OCI-LY7 (cell line): ENCODE measurements around a stretch of chr20.

- PRO-cap, result no peak
- RAMPAGE, long total RNA, result no peak
Observed at GRCh38 chr20:5547420-5548254, 63.2 kb downstream of the GPCPD1 start.

DNA sequence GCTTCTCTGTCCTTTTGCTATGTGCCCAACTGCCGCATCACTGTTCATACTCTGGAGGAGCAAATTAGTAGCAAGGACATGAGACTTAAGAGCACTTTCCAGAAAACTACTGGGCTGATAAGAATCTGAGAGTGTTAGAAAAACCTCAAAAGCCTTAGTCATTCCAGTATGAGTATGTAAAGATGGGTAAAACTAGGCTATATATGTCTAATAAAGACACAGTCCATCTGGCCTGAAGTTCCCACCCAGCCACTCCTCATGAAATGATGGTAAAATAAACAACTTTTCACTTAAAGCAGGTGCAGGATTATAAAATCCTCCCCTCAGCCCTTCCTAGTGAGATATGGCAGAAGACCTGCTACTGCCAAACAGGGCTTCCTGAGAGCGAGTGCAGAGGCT, 30.7 kb downstream of the SHLD1 start:
- PRO-cap, result no peak
- RAMPAGE, long total RNA, result no peak

GRCh38 chr20:5782081-5782503, 31.9 kb downstream of the SHLD1 start:
- PRO-cap, result no peak
- RAMPAGE, long total RNA, result no peak

DNA sequence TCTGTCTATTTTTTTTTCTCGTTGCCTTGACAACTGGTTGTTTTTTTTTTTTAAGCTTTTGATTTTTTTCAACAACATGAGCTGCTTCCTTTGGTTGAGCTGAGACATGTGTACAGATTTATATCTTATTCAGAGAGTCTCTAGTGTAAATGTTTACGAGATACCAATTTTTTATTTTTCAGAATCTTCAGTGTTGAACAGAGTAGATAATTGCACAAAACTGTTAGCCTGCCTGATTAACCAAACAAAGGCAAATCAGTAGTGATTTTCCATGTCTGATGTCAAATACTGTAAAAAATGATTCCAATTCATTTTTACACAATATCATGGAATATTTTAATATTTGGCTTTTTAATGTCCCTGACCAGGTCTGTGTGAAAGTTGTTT, 75.3 kb upstream of the CHGB start:
- PRO-cap, result no peak
- RAMPAGE, long total RNA, result no peak

DNA sequence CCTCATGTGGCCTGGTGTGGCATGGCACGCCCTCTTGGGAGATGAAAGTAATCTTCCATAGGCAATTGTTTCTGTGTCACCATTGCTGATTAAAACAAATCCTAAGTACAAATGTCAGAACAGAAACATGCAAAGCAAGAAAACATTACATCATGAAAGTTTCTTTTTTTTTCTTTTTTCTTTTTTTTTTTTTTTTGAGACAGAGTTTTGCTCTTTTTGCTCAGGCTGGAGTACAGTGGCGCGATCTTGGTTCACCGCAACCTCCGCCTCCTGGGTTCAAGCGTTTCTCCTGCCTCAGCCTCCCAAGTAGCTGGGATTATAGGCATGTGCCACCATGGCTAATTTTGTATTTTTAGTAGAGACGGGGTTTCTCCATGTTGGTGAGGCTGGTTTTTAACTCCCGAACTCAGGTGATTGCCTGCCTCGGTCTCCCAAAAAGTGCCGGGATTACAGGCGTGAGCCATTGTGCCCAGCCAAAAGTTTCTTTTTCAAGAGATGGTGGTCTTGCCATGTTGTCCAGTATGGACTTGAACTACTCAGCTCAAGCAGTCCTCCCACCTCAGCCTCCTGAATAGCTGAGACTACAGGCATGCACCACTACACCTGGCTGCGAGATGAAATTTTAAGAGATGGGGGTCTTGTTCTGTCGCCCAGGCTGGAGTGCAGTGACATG, 8.8 kb upstream of the CRLS1 start:
- PRO-cap, result no peak
- RAMPAGE, long total RNA, result no peak

DNA sequence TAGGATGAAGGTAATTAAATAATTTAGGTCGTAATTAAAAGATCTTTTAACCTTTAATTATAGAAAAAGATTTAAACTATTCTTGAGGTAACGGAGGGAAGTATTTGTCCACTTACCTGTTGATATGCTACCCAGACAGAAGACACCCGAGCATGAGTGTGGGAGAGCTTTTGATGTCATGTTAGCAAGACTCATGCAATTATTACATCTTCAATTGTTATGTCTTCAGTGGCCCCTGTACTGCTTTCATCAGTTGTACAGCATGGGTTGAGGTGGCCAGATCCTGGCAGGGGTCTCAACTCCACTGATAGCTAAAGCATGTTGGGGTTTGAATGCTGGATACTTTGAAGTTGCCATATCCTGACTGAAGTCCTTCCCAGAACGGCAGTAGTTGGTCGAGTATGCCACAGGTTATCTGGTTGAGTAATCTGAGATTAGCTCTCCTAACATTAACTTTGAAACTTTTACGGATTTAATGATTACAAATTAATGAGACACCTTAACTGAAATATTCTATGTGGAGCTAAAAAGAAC, 1.1 kb downstream of the CRLS1 start:
- PRO-cap, result no peak
- RAMPAGE, long total RNA, result no peak

DNA sequence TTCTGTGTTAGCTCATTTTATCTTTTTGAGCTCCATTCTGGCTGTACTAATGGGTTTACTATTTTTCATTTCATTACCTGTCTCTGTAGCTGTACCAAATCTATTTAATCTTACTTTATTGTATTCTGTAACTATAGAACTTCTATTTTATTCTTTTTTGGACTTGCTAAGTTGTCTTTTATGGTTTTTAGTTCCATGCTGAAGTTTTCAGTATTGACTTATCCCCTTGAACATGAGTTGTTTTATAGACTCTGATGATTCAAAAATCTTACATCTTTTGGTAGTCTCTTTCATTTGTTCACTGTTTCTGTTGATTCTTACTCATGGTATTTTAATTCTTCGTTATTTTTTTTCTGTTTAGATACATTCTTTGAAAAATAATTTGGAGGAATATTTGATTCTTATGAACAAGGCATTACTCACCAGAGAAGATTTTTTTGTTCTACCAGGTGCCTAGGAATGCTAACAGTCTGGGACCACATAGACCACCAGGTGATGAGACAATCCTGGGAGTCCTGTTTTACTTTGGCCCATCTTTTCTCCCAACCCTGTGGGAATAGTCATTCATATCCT, 17.1 kb downstream of the CRLS1 start:
- PRO-cap, result no peak
- RAMPAGE, long total RNA, result no peak

DNA sequence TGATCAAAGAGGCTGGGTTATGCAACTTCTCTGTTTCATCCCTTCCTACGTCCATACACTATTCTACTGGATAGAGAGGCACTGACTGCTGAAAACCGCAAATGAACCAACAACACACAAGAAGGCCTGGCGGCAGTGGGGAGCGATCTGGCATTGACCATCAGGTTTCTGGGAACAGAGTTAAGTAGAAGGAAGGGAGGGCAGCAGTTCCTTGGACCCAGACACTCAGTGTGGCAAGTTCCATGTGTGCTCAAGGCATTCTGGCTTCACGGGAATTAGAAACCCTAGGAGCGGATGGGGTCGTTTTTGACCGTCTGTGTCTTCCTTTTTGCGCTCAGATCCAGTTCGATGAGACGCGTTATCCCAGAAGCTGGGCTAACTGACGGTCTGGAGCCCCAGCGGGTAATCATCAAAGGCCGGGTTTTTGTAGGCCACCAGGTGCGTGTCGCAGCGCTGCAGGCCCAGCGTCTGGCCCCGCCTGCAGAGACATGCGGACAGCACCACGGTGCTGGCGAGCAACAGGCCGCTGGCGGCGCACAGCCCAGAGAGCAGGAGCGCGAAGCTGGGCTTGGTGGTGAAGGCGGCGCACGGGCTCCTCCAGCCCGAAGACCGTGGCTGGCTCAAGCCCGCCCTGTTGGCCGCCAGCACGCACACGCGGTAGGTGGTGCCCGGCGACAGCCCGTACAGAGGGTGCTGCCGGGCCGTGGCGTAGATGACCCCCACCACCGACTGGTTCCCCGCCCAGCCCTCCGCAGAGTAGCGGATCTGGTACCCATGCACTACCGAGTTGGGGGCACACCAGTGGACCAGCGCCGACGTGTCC, 13.0 kb downstream of the LRRN4 start:
- PRO-cap, result no peak
- RAMPAGE, long total RNA, result no peak

- PRO-cap, result no peak
- RAMPAGE, long total RNA, result no peak
Observed at GRCh38 chr20:6703472-6704151, 63.9 kb upstream of the BMP2 start.

- PRO-cap, result no peak
- RAMPAGE, long total RNA, result no peak
Observed at GRCh38 chr20:6714236-6714751, 53.2 kb upstream of the BMP2 start.

DNA sequence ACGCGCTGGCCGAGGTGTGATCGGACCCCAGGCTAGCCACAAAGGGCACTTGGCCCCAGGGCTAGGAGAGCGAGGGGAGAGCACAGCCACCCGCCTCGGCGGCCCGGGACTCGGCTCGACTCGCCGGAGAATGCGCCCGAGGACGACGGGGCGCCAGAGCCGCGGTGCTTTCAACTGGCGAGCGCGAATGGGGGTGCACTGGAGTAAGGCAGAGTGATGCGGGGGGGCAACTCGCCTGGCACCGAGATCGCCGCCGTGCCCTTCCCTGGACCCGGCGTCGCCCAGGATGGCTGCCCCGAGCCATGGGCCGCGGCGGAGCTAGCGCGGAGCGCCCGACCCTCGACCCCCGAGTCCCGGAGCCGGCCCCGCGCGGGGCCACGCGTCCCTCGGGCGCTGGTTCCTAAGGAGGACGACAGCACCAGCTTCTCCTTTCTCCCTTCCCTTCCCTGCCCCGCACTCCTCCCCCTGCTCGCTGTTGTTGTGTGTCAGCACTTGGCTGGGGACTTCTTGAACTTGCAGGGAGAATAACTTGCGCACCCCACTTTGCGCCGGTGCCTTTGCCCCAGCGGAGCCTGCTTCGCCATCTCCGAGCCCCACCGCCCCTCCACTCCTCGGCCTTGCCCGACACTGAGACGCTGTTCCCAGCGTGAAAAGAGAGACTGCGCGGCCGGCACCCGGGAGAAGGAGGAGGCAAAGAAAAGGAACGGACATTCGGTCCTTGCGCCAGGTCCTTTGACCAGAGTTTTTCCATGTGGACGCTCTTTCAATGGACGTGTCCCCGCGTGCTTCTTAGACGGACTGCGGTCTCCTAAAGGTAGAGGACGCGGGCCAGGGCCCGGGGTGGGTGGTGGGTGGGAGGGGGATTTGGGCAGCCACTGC, 815 bp downstream of the BMP2 start:
- PRO-cap, result no peak
- RAMPAGE, long total RNA, result no peak

GRCh38 chr20:6769879-6770440, 2.5 kb downstream of the BMP2 start:
- PRO-cap, result no peak
- RAMPAGE, long total RNA, result no peak

- PRO-cap, result no peak
- RAMPAGE, long total RNA, result no peak
Observed at GRCh38 chr20:7540910-7541332, 399.3 kb downstream of the HAO1 start.

DNA sequence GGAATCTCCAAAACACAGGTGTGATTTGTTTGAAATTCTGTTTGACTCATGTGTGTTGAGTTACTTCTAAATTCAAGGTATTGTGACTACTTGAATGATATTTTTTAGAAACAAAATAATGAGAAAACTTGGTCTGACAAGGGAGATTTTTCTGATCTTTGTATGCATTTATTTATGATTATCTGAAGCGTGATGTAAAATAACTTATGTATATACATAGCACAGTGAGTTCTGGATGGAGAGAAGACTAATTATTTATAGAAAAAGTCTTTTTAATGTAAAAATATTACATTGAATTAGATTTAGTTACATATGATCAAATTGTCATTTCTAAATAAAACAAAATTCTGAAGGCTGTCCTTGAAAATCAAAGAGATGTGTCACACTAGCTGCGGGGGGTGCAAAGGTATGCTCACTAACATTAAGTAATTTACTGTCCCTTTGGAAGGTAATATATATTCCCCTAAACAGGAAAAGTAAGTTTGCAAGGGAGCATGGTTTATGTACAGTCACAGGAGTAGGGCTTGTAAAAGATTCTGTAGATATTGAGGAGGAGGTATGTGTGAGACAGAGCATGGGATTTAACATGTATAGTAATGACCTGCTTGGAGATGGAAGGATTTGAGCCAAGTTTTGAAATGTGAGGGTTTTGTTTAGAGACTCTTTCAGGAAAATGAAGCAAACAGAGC, 284.2 kb downstream of the PLCB1 start:
- PRO-cap, result no peak
- RAMPAGE, long total RNA, result no peak

GRCh38 chr20:8542166-8542500, 410.1 kb downstream of the PLCB1 start:
- PRO-cap, result no peak
- RAMPAGE, long total RNA, result no peak

- PRO-cap, result no peak
- RAMPAGE, long total RNA, result no peak
Observed at GRCh38 chr20:8774414-8775096, 294.3 kb upstream of the PLCB4 start.

DNA sequence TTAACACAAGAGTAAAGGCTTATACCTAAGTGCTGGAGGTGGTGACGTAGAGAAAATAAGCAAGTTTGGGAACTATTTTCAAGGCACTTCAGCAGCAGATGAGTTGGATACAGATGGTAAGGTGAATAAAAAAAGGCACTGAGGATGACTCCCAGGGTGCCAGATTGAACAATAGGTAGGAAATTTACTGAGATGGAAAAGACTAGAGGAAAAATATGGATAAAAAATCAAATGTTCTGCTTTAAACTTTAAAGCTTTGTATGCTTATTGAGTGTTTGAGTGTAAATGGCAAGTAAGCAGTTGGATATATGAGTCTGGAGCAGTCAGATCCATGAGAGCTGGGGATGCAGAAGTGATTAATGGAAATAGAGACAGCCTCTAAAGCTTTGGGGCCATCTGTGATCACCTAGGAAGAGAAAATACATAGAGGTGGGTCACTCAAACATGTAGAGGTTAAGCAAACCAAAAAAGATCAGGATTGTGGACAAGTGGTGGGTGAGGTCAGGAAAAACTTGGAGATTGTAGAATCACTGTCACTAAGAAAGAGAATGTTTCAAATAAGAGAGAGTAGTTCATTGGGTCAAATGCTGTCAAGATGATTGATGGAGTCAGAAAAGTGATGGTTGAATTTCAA, 165.2 kb downstream of the PLCB4 start:
- PRO-cap, result no peak
- RAMPAGE, long total RNA, result no peak

DNA sequence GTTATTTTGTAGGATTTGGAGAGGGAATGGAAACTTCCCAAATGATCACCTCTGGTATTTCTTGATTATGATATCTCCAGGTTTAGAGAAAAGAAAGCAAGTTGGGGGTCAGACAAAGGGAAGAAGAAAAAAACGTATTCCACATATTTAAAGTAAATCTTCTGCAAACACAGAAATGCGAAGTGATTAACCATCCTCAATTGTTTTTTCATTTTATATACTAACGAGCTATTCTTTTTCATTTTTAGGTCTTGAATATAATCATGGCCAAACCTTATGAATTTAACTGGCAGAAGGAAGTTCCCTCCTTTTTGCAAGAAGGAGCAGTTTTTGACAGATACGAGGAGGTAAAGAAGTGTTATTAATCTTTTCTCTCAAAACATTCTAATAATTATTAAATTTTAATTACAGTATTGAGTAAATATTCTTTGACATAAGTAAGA, 206.8 kb upstream of the LAMP5 start:
- PRO-cap, result no peak
- RAMPAGE, long total RNA, result no peak

GRCh38 chr20:10249900-10250358, 31.3 kb downstream of the SNAP25 start:
- PRO-cap, result no peak
- RAMPAGE, long total RNA, result no peak

DNA sequence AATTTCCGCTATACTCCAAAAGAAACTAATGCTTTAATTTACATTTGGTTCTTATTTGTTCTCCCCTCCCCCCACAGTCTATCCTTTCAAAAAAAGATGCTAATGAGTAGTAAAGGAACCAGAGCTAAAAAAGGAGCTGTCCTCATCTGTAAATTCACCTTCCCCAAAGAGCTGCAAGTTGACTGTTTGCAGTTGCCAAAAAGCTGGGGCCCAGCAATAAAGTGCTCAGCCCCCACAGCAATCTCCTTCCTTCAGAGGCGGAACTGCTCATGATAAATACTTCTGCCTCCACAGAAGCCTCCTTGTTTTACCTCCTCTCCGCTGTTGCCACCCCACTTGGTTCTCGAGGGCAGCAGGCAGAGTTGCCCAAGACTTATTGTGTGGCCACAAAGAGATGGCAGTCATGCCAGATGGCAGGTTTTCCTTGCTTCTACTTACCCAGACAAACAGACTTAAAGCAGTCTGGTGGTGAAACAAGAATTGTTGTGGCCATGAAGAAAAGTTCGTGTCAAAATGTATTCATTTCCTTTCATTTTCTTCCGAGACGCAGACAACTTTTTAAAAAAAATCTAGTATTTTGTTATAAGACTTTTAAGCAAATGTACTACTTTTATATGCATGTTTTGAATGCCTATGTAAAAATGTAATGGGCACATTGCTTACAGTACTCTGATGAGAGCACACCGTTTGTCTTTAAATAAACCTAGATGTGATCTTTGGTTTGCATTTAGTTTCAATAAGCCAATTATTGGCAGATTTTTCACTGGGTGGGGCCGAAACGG, 66.4 kb downstream of the SLX4IP start:
- PRO-cap, result no peak
- RAMPAGE, long total RNA, result no peak